ENCODE results near the genes CDH2, DSC3, B4GALT6 and TRAPPC8.

- PRO-cap, result unidirectional peak, minus-strand start at chr18:28176722; unidirectional peak, minus-strand start at chr18:28176798; bidirectional peak, plus-strand start at chr18:28177301, minus-strand start at chr18:28177083
Observed at GRCh38 chr18:28176540-28177496, at the start of gene CDH2. TSS of gene CDH2 (minus strand) at chr18:28177130.

DNA sequence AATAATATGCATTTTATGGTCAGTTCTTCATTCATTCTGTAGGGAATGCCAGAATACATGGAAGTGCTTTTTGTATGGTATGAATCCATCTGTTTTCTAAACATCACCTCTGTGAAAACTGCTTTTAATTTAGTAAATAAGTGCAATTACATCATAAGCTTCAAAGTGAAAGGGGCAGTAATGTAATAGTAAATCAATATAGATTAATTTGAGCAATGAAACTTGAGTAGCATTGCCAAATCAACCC is 891.0 kb upstream of the CDH2 start:
- PRO-cap, result no peak

GRCh38 chr18:30419311-30419806 is 623.2 kb downstream of the DSC3 start:
- PRO-cap, result no peak

DNA sequence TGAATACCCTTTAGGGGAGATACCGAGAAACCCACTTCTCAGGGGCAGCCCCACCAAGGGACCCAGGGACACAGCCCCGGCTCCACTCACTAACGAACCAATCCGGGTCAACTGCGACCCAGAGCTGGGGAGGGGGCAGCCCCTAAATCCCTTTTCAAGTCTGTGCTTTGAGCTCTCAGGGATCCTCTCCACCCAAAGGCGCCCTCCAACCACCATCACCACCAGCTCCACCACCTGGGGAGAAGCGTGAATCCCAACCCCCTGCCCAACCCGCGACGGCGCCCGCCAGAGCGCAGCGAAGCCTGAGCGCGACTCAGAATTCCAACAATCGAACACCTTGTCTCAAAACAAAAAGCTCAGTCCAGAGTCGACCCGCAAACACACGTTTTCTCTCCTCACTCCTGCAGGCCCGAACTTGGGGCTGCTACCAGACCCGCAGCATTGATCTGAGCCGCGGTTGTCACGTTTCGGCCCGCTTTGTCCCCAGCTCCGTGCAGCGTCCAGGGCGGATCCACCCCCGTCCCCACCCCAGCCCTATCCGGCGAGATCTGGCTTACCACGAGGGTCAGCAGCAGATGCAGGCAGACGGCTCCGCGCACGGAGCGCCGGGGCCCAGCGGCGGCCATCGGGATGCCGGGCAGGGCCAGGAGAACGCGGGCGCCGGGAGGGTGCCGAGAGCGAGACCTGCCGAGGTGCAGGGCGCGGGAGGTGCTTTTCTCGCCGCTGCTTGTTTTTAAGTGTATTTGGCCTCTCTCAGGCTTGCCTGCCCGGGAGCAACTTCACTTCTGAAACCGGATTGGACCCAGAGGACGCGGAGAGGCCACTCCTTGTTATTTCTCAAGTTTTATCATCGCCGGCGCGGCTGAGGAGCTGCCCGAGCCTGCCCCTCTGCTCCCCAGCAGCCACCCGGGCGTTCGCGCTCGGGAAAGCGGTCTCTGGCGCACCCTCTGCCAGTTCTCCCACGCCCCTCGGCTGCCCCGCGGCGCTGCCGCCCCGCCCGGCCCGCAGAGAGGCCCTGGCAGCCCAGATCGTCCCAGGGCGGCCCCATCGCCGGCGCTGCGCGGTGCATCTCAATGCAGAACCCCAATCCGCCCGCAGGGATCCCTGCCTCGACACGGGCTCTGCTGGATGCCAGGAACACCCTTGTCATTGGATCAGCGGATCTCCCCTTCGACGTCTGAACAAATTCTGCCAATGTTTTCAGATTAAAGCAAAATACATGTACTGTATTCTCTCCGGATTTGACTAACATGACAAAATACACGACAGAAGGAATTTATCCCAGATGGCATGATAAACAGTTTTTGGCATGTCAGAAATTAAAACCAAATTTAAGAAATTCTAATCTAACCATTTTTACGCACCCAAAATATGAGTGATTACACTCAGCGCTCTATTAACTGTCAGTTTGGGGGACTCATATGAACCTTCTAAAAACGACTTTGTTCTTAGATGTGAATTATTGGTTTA is at the start of gene DSC3:
Gene DSC3 (minus strand): TSS at position 708 of the 1,470 bp plus-strand sequence.
- PRO-cap, result unidirectional peak, plus-strand start at position 577 of the sequence

DNA sequence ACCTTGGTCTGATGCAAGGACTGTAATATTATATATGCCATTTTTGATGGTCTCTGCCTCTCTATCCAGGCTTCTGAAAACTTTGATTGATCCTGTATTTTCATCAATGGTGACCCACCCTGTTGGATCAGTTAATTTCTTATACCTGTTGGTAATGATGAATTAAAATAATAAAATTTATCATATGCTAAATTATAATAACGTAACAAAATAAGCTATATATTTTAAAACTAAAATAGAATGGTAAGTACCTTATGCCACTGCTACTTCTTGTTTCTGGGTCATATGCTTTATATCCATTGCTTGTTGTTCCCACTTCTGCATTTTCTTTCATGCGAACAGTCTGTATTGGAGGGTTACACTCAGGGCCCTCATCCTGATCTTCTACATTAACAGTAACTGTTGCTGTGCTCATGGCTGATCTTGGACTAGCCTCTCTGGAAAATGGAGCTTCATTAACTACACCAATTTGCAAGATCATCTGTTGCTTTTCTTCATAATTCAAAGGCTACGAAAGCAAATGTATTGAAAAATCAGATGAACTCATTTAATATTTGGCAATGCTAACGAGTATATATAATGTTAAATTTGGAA is 22.3 kb downstream of the DSC2 start:
- PRO-cap, result no peak

GRCh38 chr18:31099870-31100354 is 2.3 kb downstream of the DSC2 start:
- PRO-cap, result no peak

- PRO-cap, result no peak
Observed at GRCh38 chr18:31163100-31163596, 492 bp upstream of the DSC1 start.

DNA sequence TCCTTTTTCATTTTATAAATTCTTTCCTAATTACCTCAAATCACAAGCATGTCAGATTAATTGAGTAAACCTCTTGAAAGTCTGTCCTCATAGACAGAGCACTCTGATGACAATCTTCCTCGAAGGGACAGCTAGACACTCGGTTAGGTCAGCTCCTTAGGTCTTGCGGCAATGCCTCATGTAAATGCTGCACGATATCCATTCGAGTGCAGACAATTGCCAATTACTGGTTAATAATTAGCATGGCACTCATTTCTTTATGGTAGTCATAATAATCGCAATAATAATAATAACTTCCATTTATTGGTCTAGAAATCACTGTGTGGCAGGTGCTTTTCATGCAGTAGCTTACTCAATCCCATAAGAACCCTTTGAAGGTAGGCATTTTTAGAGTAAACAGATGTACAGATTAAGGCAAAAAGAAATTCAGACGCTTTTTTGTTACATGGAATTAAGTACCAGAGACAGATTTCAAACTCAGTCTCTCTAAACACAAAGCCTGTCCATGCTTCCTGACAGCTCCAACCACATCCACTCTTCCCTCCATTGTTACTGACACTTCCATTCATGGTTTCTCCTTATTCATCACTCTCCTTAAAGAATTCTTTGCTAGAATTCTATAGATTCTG is 44.8 kb upstream of the DSC1 start:
- PRO-cap, result no peak

GRCh38 chr18:31520596-31521336 is 22.8 kb downstream of the DSG2 start:
- PRO-cap, result no peak

- PRO-cap, result no peak
Observed at GRCh38 chr18:31684453-31685053, at the start of gene B4GALT6. TSS of gene B4GALT6 (minus strand) at chr18:31684581.

GRCh38 chr18:31685054-31685612 is 752 bp upstream of the B4GALT6 start:
- PRO-cap, result no peak

DNA sequence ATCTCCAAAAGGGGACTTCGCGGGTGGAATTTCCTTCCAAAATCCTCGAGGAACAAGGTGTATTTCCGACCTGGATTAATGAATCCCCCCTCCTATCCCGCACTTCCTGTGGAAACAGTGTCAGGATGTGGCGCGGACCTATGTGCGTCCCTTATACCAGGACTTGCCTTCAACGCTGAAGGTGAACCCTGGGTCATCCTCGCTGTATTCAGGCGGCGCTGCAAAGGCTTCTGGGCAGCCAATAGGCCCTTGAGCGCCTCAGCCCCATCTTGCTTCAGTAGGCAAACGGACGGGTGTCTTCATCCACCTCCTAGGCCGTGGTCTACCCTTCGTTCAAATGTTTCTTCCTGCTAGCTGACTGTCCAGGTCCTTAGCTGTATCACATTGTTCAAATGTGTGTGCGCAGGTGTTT is 1.4 kb upstream of the B4GALT6 start:
- PRO-cap, result no peak

DNA sequence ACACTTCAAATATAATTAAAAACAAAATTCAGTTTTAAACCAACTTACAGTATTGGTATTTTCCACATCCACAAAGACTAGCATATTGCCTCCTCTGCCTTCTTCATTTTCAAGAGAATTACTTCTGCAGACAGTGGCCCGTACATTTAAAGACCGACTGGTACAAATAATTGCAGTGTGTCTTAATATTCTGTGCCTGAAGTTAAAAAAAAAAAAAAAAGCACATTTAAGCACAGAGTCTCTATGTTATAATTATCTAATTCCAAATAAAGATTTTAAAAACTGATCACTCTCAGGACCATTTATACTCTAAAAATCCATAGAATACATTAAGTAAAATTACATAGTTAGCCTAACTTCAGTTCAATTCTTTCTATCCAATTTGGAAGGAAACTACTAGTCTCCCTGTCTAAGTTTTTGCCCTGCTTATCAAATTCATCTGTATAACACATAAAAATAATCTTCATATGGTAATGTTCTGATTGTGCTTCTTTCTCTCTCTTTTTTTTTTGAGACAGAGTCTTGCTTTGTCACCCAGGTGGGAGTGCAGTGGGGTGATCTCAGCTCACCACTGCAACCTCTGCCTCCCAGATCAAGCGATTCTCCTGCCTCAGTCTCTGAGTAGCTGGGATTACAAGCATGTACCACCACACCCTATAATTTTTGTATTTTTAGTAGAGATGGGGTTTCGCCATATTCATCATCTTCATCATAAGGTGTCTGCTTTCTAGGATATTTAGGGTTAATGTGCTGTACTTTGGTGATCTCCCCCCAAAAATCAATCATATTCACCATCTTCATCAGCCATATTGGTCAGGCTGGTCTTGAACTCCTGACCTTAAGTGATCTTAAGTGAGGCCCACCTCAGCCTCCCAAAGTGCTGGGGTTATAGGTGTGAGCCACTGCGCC is 87.1 kb downstream of the TRAPPC8 start:
- PRO-cap, result no peak

- PRO-cap, result unidirectional peak, plus-strand start at chr18:31942759; unidirectional peak, minus-strand start at chr18:31942879; bidirectional peak, plus-strand start at chr18:31943386, minus-strand start at chr18:31943101
Observed at GRCh38 chr18:31942260-31943214, at the start of gene TRAPPC8. TSS of gene TRAPPC8 (minus strand) at chr18:31943128.

- PRO-cap, result no peak
Observed at GRCh38 chr18:32093631-32094203, 2.0 kb downstream of the RNF138 start.

- PRO-cap, result no peak
Observed at GRCh38 chr18:32095746-32096812, 4.4 kb downstream of the RNF138 start.

- PRO-cap, result no peak
Observed at GRCh38 chr18:32208076-32208425, 18.2 kb downstream of the MEP1B start.

DNA sequence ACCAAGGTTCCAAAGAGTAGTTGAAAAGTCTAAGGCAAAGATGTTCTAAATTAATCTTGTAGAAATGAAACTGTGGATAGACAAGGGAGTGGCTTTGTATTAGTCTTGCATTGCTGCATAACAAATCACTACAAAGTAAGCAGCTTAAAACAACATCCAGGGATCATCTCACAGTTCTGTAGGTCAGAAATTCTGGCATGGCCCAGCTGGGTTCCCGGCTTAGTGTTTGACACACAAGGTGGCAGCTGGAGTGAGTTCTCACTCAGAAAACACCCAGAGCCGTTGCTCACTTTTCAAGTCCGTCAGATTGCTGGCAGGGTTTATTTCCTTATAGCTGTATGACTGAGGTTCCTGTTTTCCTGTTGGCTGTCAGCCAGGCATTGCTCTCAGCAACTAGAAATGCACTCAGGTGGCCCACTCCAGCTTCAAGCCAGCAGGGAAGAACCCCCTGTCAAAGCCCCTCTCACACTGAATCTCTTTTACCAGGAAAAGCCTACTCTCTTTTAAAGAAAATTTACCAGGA is 324.2 kb downstream of the CCDC178 start:
- PRO-cap, result no peak

DNA sequence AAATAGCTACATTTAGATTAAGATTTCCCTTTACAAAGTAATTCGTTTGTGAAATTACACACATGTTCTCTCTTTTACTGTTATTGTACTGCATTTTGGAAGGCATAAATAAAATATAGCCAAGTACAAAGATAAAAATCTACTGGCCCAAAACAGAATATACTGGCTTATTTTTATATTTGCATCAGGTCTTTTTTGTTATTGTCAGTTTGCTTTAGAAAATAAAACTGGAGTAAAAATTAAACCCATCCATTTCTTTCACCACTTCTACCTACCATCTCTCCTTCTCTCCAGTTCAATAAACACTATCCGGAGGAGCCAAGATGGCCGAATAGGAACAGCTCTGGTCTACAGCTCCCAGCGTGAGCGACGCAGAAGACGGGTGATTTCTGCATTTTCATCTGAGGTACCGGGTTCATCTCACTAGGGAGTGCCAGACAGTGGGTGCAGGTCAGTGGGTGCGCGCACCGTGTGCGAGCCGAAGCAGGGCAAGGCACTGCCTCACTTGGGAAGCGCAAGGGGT is 106.2 kb upstream of the NOL4 start:
- PRO-cap, result no peak

DNA sequence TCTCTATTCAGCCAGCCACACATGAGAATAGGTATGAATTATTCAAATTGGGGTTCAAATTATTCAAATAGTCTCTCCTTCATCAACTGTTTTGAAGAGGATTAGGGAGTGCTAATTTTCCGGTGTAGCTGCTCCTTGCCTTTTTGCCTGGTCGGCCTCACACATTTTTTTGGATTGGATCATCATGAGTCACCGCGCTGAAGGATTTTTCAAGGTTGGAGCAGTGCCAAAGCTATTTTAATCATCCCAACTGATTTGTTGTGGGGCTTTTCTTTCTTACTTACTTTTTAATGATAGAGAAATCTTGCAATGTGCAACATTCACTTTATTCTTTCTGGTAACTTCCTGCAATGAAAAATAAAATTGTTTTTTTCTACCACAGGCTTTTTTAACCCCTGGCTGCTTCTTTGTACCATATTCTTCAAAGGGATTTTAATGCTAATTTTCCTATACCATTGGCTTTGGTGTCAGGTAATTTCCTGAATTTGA is 2.4 kb upstream of the DTNA start:
- PRO-cap, result no peak

Measured in ReNcell CX (cell line).